ENCODE results near the gene NXPH2.

DNA sequence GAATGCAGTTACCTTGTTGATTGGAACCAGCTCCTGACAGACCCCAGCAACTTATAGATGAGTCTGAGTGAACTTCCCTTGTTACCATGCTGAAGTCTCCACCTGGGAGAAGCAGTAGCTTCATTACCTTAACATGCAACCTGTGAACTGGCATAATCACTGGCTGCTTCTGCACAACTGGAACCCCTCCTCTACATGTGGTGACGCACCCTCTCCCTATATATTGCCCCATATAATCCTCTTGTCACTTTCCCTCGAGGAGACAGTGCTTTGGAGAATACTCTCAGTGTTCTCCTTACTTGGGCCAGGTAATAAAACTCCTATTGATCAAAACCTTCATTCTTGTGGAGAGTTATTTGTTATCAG is 226.2 kb upstream of the SPOPL start:
- PRO-cap: bidirectional peak, plus-strand start at position 260 of the sequence, minus-strand start at position 165 of the sequence
- RAMPAGE, long total RNA, 4 experiments: start-site peak on the minus strand in 3 of 4 experiments, centred at positions 127 to 152 of the sequence, 10 to 16 reads per replicate

- PRO-cap: unidirectional peak, minus-strand start at chr2:138276072
- RAMPAGE, long total RNA, 4 experiments: no peak in any of the 4 experiments
Measured at GRCh38 chr2:138275775-138276421, 225.7 kb upstream of the SPOPL start.

GRCh38 chr2:138282111-138282527 is 219.5 kb upstream of the SPOPL start:
- PRO-cap: no peak
- RAMPAGE, long total RNA, 4 experiments: no peak in any of the 4 experiments

GRCh38 chr2:138502800-138503076 is 1.2 kb downstream of the SPOPL start:
- PRO-cap: no peak
- RAMPAGE, long total RNA, 4 experiments: no peak in any of the 4 experiments

DNA sequence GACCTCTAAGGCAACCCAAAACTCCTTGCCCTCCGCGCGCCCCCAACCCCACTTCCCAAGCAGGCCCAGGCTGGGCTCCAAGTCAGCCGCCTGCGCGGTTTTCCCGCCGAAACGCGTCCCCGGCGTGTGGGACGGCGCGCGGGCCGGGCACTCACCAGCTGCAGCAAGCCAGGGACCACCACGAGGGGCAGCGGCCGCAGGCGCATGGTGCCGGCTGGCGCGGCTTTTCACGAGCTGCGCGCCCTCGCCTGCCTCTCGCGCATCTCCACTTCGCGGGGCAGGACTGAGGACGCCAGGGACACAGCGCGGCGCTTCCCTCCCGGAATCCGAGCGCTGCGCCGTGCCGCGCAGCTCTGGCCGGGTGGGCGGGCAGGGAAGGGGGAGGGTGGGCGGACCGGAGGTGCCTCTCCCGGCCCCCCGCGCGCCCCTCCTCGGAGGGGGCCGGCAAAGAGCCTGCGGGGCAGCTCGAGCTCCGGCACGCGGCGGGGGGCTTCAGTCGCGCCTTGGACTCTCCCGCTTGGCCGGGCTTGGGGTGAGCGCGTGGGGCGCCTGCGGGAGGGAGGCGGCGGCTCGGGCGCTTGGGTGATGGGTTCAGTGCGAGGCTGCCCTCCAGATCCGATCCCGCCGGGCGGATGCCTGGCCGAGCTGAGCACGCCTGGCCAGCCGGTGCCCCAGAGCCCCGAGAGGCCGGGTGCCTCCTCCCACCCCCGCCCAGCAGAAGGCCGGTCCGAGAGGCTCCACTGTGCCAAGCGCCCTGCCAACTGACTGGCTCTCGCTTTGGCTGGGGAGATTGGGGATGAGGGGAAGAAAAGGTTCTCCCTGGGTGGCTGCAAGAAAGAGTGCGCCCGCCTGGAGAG is at the start of gene NXPH2:
Gene NXPH2 (minus strand): TSS at position 355 of the 857 bp plus-strand sequence.
- PRO-cap: no peak
- RAMPAGE, long total RNA, 4 experiments: no peak in any of the 4 experiments

DNA sequence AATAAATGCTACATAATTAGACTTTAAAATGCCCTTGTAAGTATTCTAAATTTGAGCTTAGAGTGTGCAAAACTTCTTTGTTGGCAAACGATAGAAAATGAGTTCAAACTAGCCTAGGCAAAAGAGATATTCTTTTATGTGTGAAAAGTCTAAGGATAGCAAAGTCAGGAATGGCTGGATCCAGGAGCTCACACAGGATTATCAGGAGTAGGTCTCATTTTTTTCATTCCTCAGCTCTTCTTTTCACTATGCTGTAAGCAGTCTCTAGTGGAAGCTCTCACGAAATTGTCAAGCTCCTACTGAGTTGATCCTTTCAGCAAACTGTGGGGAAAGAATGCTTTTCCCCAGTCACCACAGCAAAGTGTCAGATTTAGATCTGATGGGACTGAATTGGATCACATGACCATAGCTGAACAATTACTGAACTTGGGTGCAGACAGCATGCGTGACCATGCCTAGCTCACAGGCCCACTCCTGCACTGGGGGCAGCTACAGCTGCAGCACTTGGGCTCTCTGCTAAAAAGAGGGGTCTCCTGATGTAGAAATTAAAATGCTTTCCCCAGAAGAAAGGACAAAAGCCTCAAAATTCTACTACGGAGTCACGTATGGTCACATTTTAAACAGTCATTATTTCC is 3.1 kb downstream of the ARHGAP15 start:
- PRO-cap: no peak
- RAMPAGE, long total RNA, 4 experiments: no peak in any of the 4 experiments

DNA sequence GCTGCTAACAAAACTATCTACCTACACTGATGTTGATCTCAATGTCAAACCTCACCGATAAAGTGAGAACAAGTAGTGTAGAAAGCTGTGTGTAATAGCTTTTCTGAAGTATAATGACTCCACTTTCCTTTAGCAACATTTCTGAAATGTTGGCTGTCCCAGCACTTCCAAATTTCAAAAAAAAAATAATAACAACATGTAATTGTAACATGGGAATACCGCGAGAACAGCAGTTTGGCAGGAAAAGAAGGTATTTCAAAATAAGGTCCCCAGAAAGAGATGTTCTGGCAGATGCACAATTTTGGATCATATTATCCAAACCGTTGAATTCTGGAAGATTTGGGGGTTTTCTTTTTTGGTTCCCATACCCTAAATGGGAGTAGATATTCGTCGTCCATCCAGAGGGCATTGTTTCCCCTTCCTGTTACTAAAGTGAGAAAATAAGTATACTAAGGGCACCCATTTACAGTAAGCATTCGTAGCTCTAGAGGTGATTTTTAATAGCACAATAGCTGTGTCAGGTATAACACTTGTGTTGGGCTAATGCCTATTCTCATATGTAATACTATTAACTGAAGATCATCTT is 352.1 kb downstream of the ARHGAP15 start:
- PRO-cap: no peak
- RAMPAGE, long total RNA, 4 experiments: no peak in any of the 4 experiments

GRCh38 chr2:143845085-143845479 is 487.2 kb downstream of the GTDC1 start:
- PRO-cap: no peak
- RAMPAGE, long total RNA, 4 experiments: no peak in any of the 4 experiments

DNA sequence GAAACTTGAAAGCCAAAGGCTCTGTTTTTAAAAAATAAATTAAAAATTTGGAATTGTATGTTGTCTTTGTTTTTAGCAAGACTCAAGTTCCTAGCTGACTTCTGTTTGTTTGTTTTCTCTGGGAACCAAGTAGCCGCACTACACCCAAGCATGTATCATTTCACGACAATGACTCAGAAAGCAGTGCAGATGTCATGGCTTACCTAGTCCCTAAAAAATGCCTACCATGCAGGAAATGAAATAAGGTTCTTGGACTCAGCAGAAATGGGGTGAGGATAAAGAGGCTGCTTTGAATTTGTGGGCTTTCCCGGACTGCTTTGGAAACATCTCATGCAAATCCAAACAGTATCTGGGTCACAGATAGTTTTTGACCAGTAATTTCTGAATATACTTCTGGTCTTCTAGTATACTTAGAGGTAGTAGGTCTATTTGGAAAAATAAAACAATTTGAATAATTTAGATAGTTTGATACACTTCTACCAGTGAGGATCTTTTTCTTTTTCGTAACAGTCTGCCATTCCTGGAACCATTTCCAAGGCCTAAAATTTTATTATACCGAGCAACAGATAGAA is 25.7 kb upstream of the GTDC1 start:
- PRO-cap: no peak
- RAMPAGE, long total RNA, 4 experiments: no peak in any of the 4 experiments

- PRO-cap: no peak
- RAMPAGE, long total RNA, 4 experiments: no peak in any of the 4 experiments
Measured at GRCh38 chr2:144379937-144380479, 47.7 kb upstream of the GTDC1 start.

- PRO-cap: no peak
- RAMPAGE, long total RNA, 4 experiments: no peak in any of the 4 experiments
Measured at GRCh38 chr2:144434745-144435542, 85.0 kb downstream of the ZEB2 start.

DNA sequence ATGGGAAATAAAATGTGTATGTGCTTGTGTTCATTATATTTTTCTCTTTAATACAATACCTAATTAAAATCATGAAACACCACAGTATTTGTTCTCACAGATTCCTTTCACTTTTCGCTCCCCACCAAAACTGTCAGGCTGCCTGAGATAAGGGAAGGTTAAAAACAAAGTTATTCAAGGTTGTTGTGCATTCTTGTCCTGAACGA is 76.4 kb downstream of the ZEB2 start:
- PRO-cap: no peak
- RAMPAGE, long total RNA, 4 experiments: no peak in any of the 4 experiments

DNA sequence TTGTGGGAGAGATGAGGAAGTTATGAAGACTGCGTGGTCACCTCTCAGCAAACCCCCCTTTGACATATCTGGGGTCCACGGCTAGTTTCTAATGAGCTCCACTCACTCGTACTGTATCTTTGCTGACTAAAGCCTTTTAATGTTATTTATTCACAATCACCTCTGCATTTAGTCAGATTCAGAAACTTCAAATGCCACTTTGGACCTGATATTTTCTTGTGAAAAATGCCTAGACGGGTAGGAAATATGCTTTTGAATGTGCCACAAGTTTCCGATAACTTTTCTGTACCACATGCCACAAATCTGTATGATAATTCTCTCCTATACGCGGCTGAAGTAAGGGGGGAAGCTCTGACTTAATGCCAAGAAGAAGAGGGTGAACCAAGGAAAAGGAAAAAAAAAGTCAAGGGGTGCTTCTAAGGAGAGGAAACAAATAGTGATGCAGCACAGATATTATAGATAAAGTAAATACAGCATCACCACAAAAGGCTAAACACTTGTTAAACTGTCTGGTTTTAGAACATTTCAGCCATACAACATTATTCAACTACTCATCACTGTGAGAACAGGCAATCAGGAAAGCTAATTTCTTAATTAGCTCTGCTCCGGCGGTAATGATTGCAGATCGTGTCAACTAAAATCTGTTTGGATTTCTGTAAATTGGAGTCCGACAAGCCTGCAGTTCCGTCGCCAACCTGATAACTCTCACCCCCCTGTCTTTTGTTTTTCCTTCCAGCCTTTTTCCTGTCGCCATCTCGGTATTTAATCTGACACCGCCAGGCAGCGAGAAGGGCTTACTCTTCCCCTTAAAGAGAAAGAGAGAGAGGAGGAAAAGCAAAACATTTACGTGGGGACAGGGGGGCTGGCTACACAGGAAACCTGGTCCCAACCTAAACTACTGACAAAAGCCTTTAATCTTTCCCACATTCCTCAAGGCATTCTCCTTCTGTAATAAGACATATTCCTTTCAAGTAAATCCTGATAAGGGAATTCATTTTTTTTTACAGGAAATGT is 67.6 kb downstream of the ZEB2 start:
- PRO-cap: no peak
- RAMPAGE, long total RNA, 4 experiments: no peak in any of the 4 experiments

DNA sequence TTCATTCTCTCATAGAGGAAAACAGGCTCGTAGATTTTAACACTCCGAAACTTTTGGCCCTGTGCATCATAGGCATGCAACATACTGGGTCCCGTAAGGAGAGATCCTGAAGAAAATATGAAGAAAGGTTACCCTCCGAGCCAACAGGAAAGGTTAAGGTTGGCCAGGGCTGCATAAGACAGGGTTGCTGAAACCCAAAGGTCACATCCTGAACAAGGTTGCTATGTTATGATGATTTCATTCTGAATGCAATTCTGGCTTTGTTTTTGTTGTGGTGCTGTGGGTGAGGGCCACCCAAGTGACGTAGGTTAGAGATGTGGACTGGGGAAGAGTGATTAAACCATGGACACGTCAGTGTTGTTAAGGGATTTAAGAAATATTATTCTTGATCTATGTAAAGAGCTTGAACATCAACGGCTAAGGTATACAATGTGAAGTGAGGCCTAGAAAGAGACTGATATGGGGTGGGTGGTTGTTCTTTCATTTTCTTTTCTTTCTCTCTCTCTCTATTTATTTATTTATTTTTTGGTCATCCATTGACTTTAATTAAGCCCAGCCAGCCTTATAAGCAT is 60.0 kb downstream of the ZEB2 start:
- PRO-cap: no peak
- RAMPAGE, long total RNA, 4 experiments: no peak in any of the 4 experiments

GRCh38 chr2:144464866-144465719 is 54.8 kb downstream of the ZEB2 start:
- PRO-cap: no peak
- RAMPAGE, long total RNA, 4 experiments: no peak in any of the 4 experiments

- PRO-cap: no peak
- RAMPAGE, long total RNA, 4 experiments: no peak in any of the 4 experiments
Measured at GRCh38 chr2:144488654-144488979, 31.3 kb downstream of the ZEB2 start.

GRCh38 chr2:144489069-144490390 is 30.4 kb downstream of the ZEB2 start:
- PRO-cap: no peak
- RAMPAGE, long total RNA, 4 experiments: no peak in any of the 4 experiments

- PRO-cap: no peak
- RAMPAGE, long total RNA, 4 experiments: no peak in any of the 4 experiments
Measured at GRCh38 chr2:144498104-144498726, 21.7 kb downstream of the ZEB2 start.

- PRO-cap: no peak
- RAMPAGE, long total RNA, 4 experiments: no peak in any of the 4 experiments
Measured at GRCh38 chr2:145066916-145067179, 546.9 kb upstream of the ZEB2 start.

- PRO-cap: unidirectional peak, plus-strand start at chr2:147647617
- RAMPAGE, long total RNA, 4 experiments: no peak in any of the 4 experiments
Measured at GRCh38 chr2:147647456-147647765, 197.4 kb upstream of the ACVR2A start.

Data from transverse colon (tissue), 4 donors.